Heart right ventricle (tissue), 2 donors: ENCODE results near the gene ANGPTL3.

DNA sequence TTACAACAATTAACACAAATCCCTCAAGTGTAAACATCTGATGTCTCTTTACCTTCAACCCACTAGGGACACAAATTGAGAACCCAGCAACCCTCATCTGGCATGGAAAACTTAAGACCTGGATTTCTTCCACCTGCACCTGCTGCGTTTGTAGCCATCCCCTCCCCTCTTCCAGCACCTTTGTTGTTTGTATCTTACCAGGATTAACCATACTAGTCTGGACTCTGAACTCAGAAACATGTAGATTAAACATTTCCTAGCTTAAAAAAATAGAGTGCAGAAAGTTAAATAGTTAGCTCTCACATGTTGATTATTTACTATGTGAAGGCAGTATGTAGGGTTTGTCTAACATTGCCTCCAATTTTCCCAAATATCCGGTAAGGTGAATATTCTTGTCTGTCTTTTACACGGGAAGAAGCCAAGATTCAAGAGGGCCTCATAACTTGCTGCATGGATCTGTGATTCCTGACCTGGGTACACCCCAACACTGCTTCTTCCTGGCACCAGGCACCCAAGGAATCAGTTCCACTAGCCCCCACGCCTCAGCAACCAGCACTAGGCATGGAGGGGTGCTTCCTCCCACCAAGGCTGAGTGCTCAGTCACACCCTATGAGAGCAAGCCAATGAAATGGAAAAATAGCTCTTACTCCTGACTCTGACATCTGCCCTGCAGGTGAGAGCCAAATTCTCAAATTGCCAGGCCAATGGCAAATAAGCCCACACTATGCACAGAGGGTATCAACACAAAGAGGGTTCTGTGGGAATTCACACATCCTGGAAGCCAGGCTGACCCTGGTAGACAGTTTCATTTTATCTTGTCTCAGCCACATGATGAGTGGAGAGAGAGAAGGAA is 220.5 kb upstream of the HOOK1 start:
- PRO-cap, 2 experiments, result no peak in any of the 2 experiments

DNA sequence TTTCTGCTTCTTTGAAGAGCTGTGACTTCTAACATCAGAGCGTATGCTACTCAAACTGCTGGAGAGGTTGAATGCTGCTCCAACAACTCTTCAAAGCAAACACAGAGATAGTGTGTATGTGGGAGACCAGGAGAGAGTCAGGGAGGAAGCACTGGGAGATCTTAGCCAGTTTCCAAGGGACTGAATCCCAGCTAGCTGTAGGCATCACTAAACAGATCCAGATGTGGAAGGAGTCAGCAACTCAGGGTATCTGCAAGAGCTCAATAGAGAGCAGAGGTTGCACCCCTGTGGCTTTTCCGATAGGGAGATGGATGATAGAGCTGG is 168.9 kb upstream of the HOOK1 start:
- PRO-cap, 2 experiments, result no peak in any of the 2 experiments

DNA sequence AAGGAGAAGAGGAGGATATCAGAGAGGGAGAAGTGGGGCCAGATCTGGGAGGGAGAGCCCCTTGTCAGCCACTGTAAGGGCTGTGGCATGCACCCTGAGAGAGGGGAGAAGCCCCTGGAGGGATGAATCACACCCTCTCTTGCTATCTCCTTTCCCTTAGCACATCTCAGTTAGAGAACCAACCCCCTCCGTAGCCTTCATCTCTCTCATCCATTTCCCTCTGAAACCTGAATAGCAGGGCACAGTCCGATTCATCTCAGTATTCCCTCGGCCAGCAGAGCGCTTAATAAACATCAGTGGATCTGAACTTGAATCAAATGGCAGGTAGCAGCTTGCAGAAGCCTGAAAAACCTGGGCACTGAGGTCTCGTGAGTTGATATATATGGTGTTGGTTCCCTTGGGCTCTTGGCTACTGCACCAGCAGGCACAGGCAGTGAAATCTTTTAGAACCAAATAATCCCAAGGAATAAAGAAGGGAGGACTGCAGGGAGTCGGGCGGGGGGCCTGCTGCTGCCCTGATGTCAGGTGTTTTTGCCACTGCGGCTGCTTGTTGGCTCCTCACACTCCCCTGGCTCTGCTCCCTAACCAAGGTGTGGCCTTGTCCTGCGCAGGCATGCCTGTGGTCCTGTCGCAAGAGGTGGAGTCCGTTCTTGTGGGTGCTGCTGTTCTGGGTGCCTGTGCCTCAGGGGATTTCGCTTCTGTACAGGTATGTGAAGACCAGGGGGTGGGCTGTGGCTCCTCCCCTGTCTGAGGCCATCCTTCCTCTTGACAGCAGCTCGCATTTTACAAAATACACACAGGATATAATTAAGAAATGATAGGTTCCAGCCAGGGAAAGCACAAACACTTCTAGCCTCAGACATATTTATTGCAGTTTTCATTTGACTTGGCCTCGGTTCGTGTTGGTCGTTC is 141.1 kb upstream of the HOOK1 start:
- PRO-cap, 2 experiments, result no peak in any of the 2 experiments

- PRO-cap, 2 experiments, result no peak in any of the 2 experiments
Observed at GRCh38 chr1:59707076-59707607, 107.6 kb upstream of the HOOK1 start.

GRCh38 chr1:60547781-60548235 is 474.2 kb upstream of the C1orf87 start:
- PRO-cap, 2 experiments, result no peak in any of the 2 experiments

DNA sequence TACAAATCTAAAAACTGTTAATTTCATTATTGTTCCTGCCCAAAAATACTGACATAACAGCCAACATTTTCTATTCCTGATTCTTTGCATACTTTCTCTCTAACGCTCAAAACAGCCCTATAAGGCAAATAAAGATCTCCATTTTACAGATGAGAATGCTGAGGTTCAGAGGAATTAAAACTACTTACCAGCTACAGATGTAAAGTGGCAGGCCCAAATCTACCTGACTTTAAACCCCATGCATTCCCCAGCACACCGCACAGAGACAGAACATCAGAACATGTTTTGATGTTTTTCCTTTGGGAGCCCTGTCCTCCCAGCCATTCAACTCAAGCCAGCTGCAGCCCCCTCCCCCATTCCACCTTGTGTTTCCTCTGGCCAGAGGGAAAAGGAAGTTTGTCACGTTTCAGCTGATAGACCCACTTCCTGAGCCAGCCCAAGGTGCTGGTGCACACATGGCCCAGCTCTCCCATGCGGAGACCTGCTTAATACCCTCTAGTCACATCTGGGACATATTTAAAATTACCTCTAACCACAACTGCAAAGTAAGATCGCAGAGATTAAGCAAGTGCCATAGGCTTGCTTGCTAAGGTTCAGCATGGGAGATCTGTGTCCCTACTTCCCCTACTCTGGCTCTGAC is 133.1 kb upstream of the NFIA start:
- PRO-cap, 2 experiments, result no peak in any of the 2 experiments

- PRO-cap, 2 experiments, result peak in 2 of 2 experiments; most common plus-strand start chr1:61051129 (in 2); most common minus-strand start chr1:61051071 (in 2)
Observed at GRCh38 chr1:61050956-61051625, 31.3 kb upstream of the NFIA start.

DNA sequence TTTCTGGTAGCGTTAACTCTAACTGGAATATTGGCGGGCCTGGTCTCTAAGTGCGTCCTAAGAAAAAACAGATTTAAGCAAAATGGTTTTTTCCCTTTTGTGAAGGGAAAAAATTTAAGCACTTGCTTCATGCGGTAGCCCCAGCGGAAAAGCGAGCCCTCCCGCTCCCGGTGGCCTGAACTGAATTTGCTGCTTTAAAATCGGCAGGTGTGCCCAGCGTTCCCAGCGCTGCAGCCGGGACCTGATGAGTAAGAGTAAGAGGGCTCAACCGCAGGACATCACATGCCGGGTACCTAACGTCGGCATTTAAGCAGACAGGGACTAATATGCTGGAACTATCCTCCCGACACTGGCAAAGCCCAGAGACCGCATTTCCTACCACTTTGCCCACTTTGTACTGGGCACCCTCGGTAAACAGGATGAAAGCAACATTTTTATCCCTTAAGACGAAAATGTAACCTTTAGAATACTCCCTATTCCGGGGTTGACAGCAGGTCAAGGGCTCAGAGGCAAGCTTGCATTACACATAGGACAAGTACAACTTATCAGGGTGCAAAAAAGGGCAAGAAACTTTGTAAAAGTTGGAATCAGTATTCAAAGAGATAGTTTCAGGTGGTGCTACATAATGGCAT is 30.3 kb upstream of the NFIA start:
- PRO-cap, 2 experiments, result peak in 1 of 2 experiments; most common minus-strand start position 182 of the sequence (in 1)

GRCh38 chr1:61090430-61090869 is 8.1 kb downstream of the NFIA start:
- PRO-cap, 2 experiments, result no peak in any of the 2 experiments

DNA sequence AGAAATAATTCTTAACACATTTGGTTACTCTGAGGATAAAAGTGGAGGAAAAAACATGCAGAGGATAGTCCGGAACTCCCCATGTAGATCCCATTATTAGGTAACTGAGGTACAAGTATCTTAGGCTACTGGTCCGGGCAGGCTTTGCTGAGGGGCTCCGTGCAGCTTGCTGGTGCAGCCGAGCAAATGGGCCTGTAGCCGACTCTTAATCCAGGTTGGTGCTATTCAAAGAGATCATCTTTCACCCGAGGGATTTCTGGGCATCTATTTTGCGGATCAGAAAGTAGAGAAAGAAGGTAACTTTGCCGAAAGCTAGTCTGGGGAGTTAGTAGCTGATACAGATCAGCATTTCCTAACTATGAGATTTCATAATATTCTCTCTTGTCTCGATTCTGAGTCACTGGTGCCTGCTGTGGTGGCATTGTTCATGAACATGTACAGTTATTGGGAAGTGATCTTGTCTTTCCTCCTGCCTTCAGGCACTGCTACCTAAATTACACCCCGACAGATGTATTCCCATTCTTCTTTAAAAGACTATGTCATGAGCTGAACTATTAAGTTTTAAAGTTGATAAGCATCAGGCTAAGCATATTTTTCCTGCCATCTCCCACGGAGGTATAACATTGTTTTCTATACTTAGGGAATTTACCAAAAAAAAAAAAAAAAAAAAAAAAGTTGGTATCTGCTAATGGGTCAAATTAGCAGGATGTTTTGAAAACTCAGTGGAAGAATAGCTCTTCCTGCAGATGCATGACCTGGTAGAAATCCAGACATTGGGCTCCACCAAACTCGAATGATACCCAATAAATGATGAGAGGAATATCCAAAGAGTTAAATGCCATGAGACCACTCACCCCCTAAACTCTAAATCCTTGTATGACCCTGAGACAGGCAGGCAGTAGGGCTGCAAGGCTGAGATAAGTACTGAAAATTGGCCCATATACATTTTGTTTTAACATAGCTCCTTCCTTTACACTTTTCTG is 57.2 kb downstream of the NFIA start:
- PRO-cap, 2 experiments, result no peak in any of the 2 experiments

DNA sequence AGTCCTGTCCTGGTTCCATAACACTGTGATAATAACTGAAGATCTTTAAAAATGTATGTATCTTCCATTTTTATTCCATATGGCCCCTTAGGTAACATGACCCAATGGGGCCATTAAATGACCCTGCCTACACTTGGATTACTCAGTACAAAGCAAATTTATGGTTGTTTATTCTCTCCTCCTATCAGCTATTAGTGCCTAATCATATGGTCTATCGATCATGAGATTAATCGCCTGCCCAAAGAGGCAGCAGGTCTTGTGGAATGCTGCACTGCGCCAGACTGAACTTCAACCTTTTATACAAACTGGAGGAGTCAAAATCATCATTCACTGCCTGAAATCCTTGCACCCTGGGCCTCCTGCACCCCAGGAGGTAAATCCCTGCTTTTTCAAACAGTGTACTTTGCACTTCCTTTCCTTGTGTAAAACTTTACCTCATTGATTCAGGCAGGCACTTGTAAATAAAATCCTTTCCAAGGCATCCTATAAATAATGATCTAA is 69.7 kb downstream of the NFIA start:
- PRO-cap, 2 experiments, result no peak in any of the 2 experiments

GRCh38 chr1:61334964-61335377 is 252.6 kb downstream of the NFIA start:
- PRO-cap, 2 experiments, result no peak in any of the 2 experiments

DNA sequence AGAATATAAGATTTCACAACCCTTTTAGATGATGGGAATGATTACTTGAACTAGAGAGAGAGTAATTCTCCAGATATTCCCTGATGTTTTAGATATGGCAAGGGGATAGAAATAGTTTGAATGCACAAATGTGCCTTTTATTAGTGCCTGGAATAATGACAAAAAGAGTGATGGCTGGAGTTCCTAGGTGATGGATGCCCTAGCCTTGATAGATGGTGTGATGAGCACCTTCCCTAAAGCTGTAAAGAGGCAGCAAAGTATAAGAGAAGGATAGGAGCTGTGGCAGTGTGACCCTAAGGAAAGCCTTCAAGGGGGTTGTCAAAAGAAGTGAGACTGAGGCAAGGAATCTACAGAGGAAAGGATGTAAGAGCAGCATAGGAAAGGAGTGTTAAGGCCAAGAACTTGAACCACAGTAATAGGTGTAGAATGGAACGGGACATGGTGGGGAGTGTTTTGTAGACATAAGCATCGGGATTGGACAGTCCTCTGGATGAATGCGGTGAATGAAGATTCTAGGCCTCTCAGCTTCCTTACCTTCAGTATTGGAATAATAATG is 317.5 kb downstream of the TM2D1 start:
- PRO-cap, 2 experiments, result no peak in any of the 2 experiments

- PRO-cap, 2 experiments, result no peak in any of the 2 experiments
Observed at GRCh38 chr1:61448484-61449550, 276.1 kb downstream of the TM2D1 start.

DNA sequence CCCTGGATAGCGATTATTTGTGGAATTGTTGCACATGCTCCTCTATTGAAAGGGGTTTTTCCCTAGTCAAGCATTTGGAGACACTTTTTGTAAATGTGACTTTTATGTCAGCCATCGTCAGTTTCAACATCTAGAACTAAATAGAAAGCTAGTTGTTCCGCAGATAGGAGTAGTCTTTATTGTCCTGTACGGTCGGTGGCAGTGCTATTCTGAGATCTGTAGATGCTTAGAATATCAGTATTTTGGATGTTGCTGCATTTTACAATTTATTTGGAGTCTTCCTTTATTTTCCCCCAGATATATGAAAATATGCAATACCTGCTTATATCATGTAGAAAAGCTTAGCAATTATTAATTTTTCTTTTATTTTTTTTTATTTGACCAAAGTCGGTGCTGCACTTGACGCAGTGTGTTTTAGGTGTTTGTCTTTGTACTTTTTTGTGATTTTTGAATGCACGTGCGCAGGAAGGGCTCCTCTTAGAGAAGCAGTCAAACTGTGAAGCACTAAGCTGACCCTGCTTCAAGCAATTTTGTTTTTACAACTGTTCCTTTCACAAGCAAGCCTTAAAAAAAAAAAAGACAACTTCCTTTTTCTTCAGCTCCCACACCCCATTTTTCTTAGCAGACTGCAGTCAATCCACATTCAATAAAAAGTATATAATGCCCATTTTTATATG is 267.5 kb downstream of the TM2D1 start:
- PRO-cap, 2 experiments, result no peak in any of the 2 experiments

DNA sequence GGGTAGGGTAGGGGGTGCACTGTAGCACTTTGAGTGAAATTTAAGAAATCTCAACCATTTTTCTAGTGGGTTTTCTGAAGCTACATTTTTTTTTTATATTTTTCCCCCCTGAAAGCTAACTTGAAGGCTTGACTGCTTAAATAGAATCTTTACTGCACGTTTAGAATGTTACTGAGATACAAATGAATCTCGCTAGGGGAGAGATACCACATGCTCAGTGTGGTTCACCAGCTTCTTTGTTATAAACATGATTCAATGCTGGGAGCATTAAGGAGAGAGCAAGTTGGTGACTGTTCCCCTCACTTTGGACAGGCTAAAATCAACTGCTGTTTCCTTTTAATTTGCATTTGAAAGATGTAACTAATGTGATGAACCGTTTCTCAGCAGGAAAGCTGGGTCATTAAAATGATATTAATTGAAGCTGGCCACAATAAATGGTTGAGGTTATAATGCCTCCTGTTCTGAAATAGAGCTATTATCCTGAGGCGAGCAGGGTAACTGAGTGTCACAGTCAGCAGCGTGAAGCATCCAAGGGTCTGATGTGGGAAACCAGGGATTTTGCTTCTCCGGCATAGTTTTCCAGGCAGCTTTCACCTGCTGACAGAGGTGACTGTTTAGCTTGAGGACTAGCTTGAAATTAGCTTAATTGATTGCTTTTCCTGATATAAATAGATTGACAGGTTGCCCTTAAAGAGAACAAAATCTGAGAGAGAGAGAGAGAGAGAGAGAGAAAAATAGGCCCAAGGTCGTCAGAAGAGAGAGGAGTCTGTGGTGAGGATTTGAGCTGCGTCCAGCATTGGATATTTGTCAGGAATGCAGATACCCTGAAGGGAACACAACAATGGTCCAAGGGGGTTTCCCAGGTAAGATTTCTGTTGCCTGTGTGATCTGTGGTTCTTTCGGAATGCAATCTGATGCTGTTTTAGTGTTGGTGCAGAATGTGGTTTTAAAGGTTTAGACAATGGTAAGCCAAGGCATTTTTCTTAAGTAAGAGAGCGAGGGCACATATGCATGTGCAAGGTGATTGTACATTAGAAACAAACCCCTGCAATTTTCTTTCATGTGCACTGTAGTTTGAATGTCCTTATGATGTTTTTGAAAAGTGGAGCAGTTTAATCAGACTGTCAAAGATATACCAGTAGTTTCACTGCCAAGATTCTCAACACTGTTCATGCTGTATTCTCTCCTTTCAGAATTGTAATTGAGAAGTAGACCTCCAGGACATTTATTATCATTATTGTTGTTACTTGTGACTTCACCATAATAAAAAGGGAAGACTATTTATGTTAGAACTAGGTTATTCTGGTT is 209.7 kb downstream of the PATJ start:
- PRO-cap, 2 experiments, result no peak in any of the 2 experiments

GRCh38 chr1:62068924-62069441 is 125.7 kb upstream of the L1TD1 start:
- PRO-cap, 2 experiments, result peak in 2 of 2 experiments; most common plus-strand start chr1:62069236 (in 2); most common minus-strand start chr1:62069069 (in 1)

DNA sequence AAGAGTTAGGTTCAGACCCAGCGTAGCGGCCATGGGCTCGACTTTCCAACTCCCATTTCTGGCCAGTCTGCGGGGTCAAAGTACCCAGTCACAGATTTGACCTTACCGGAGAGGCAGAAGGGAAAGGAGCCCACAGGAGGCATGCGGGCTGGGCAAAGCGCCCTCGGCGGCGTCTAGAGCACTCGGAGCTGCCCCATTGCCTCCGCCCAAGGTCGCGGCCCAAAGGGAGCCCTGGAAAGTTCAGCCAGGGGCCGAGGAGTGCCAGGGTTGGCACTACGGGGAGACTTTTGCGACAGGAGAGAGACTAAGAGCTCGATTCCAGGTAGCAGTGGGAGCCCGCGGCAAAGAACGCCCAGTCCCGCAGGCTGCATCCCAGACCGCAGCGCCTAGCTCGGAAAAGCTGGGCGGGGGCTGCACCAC is 902 bp downstream of the KANK4 start:
- PRO-cap, 2 experiments, result no peak in any of the 2 experiments

DNA sequence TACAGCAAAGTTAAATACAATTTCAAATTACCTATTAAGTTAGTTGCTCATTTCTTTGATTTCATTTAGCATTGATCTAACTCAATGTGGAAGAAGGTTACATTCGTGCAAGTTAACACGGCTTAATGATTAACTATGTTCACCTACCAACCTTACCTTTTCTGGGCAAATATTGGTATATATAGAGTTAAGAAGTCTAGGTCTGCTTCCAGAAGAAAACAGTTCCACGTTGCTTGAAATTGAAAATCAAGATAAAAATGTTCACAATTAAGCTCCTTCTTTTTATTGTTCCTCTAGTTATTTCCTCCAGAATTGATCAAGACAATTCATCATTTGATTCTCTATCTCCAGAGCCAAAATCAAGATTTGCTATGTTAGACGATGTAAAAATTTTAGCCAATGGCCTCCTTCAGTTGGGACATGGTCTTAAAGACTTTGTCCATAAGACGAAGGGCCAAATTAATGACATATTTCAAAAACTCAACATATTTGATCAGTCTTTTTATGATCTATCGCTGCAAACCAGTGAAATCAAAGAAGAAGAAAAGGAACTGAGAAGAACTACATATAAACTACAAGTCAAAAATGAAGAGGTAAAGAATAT is at the start of gene ANGPTL3:
TSS of gene ANGPTL3 (plus strand) at position 211 of the 604 bp plus-strand sequence.
- PRO-cap, 2 experiments, result no peak in any of the 2 experiments

DNA sequence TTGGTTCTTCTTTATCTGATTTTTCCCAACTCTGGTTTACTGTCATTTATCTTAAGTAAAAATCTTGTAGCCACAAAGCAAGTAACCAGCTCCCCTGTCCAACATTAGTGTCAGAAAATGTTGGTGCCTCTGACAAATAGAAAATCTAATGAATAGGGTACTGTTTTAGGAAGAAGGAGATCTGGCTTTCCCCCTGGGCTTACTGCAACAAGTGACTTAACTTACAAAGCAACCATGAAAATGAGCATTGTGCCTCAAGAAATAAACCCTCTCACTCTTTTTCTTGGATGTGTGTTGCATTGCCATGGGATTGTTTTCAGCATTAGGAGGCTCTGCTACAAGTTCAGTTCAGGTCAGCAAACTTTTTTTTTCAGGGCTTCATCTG is 37.7 kb upstream of the DOCK7 start:
- PRO-cap, 2 experiments, result no peak in any of the 2 experiments